Endometrial microvascular endothelial cells (primary cell): ENCODE measurements around a stretch of chrX.

DNA sequence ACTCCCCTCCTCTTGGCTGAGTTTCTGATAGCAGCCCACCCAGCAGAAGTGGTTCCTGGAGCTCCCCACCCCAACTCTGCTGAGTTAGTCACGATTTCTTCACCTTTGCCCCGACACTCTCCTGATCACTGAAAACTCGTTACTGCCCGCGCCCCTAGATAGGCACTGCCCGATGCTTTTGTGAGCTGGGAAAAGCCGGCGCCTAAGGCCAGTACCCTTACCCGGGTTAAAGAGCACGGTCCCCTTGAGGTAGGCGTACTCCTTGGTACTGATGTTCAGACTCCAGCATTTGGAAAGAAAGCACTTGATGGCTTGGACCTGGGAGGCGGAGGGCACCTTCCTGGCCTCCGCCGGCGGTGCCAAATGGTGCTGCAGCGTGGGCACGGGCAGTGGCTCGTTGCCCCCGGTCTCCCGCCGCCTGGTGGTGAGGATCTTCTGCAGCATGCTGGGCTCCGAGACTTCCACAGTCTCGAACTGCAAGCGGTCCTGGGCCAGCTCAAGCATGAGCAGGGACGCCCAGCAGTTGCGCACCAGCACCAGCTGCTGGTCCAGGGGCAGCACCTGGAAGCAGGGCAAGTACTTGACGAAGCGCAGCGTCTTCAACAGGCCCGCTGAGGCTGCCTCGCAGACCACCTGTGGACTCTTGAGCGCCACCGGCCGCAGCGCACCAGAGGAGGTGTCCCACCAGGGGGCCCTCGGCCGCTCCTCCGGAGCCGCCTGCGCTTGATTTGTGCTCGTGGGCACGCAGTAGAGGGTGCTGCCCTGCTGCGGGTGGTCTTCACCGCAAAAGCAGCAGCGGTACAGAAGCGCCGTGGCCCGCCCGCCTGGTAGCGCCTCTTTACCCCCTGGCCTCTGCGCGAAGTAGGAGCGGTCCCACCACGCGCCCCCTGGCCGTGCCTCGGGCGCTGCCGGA lies 959 bp downstream of the NR0B1 start:
- RAMPAGE, long total RNA, result no peak

DNA sequence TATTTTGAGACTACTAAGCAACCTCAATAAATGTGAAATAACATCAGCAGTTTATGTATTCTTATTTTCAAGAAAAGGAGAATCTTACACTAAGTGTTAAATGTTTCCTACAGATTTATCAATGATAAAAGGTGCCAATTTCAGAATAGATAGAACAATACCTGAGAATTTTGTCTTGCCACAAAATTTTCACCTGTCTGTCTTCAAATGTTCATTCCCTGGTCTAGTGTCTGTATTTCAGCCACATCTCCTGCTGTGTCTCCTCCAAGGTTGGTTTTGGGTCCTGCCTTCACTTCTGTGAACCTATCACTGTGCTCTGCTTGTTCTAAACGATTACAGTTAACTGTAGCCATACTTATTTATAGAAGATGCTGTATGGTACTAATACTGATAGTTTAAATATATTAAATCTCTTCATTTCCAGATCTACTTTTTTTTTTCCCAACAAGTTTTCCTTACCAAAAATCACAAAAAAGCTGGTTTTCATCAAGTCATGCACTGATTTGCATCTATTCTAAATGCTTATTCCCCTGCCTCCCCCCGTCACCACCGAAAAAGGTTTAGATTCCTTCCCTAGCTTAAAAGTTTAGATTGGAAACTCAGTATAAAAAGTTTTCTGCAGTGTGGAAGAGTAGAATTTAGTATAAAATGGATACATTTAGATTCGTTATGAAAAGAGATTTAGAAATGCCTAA lies 45.4 kb downstream of the TAB3 start:
- RAMPAGE, long total RNA, result no peak

DNA sequence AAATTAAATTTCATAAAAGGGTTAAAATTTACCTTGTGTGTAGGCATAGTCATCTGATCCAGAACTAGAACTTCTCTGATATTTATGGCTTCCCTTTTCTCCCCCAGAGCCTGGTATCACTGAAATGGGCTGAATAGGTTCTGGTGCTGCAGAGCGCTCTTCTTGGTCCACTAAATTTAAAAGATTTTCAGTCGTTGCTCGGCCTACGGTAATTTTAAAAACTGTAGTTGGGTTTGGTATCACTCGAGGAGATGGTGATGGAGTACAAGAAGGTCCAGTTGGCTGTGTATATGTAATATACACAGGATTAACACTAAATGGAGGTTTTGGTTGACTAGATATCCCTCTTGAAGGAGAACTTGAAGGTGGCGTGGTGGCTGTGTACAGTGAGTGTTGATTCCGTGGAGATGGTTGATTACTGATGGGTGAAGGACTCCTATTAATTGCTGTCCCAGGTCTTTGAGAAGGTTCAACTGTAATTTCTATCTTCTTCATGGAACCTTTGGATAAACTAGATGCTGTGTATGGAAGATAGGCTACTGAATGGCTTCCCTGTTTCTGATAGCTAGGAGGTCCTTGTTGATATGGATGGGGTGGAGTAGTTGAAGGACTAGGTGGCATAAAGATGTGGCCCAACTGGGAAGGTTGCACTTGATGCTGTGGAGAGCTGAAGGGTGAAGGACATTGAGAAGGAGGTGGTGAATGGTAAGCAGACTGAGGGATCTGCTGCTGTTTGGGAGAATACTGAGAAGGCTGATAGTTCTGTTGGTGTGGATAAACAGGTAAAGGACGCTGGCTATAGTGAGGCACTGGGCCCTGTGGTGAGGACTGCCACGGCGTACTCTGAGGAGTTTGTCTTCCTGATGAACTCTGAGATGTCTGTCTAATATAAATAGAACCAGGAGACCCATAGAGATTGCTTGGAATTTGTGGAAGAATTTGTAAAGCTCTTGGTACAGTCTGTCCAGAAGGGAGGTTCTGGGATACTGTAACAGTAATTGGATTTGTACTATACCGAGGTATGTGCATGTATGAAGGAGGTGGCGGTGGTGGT lies 34.6 kb downstream of the TAB3 start:
- RAMPAGE, long total RNA, result no peak

DNA sequence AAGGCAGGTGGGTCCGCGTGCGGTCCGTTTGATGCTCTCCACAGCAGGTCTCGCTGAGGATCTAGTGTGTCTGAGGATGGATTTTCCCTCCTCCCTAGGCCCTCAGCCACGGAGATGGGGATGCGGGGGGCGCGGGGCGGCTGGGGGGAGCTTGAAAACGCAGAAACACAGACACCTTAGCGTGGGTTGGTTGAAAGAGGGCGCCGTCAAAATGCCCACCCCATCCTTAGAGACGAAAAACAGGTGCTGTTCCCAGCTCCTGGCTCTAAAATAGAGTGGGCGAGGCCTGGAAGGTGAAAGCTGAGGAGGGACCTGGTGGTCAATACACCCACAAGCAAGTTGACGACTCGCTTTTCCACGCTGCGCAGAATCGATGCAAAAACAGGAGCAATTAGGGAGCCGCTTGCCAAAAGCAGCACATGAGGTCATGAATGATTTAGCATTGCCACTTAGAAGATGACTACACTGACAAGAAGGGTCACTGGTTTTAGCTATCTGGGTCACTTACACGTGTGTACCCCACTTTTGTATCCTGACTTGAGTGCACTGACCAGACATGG lies 405.4 kb downstream of the FAM47A start:
- RAMPAGE, long total RNA, result no peak

DNA sequence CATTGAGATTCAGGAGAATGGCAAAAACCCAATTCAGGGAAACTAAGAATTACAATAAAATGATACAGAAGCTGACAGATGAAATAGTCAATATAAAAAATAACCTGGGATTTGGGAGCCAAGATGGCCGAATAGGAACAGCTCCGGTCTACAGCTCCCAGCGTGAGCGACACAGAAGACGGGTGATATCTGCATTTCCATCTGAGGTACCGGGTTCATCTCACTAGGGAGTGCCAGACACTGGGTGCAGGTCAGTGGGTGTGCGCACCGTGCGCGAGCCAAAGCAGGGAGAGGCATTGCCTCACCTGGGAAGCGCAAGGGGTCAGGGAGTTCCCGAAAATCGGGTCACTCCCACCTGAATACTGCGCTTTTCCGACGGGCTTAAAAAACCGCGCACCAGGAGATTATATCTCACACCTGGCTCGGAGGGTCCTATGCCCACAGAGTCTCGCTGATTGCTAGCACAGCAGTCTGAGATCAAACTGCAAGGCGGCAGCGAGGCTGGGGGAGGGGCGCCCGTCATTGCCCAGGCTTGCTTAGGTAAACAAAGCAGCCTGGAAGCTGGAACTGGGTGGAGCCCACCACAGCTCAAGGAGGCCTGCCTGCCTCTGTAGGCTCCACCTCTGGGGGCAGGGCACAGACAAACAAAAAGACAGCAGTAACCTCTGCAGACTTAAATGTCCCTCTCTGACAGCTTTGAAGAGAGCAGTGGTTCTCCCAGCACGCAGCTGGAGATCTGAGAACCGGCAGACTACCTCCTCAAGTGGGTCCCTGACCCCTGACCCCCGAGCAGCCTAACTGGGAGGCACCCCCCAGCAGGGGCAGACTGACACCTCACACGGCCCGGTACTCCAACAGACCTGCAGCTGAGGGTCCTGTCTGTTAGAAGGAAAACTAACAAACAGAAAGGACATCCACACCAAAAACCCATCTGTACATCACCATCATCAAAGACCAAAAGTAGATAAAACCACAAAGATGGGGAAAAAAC lies 241.7 kb downstream of the TMEM47 start:
- RAMPAGE, long total RNA, result no peak

GRCh38 chrX:34655478-34656588 lies 1.3 kb downstream of the TMEM47 start:
- RAMPAGE, long total RNA, result no peak

DNA sequence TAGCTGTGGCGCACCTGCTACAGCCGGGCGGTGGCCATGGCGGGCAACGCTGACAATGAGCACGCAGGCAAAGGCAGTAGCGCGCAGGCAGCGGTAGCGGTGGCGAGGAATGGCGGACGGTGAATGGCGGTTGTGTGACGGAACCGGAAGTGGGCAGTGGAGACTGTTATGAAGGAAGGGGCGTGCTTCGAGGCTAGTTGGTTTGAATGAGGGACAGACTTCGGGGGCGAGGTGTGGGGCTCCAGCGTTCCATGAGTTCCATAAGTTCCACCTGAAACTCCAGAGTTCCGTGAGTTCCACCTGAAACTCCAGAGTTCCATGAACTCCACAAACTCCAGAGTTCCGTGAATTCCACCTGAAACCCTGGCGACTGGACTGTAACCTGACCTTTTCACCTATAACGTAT lies 70.2 kb downstream of the FAM47C start:
- RAMPAGE, long total RNA, result no peak

GRCh38 chrX:37887223-37887906 lies 40.0 kb upstream of the DYNLT3 start:
- RAMPAGE, long total RNA, result no peak

- RAMPAGE, long total RNA, result no peak
These were observed 47.7 kb downstream of the SYTL5 start for GRCh38 chrX:38054080-38054442.

DNA sequence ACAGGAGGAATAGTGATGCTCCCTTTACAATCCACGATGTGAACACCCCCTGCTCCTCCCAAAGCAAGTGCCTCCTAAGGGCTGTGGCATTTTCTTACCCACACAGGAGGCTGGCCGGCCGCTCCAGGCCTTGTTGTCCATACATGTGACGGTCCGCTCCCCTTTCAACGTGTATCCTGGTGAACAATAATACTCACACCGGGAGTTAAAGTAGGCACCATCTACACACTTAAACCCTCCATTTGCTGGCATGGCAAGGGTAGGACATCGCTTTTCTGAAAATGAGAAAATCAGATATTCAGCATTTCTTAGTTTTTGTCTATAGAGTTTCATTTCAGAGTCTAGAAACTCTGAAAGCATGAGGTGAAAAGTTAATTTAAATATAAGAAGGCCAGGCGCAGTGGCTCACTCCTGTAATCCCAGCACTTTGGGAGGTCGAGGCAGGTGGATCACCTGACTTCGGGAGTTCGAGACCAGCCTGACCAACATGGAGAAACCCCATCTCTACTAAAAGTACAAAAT lies 48.8 kb downstream of the SRPX start:
- RAMPAGE, long total RNA, result no peak

- RAMPAGE, long total RNA, result no peak
These were observed 9.2 kb upstream of the RPGR start for GRCh38 chrX:38336475-38337001.

DNA sequence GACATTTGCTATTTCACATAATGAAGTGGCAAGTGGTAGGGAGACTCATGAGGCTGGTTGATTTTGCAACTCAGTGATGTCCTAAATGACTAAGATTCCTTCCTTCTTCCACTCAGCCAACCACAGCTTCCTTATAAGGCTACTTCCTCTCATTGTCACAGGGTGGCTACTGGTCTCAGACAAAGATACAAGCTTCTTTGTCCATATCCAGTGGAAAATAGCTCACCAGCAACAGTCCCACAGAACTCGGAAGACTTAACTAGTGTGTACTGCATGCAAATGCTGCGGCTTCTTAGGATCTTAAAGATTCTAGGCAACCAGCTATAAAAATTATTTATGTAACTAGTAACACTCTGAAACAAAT lies 5.2 kb upstream of the OTC start:
- RAMPAGE, long total RNA, result no peak

- RAMPAGE, long total RNA, result no peak
These were observed 3.5 kb downstream of the MID1IP1 start for GRCh38 chrX:38804541-38805291.

DNA sequence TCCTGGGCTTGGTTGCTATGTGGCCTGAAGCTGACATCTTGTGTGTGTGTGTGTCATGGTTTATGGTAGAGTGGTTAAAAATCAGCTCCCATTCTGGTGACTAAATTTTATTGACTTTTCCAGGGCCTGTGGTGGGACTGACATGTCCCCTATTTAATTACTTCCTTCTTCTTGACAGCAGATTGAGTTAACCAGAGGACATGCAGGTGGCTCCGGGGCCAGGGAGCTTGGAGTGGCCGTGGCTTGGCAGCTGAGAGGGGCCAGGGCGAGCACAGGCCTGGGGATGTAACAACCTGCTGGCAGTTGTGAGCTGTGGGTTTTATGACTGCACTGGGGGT lies 185.9 kb downstream of the MID1IP1 start:
- RAMPAGE, long total RNA, result no peak

- RAMPAGE, long total RNA, result no peak
These were observed 409.0 kb downstream of the BCOR start for GRCh38 chrX:39688474-39689380.

DNA sequence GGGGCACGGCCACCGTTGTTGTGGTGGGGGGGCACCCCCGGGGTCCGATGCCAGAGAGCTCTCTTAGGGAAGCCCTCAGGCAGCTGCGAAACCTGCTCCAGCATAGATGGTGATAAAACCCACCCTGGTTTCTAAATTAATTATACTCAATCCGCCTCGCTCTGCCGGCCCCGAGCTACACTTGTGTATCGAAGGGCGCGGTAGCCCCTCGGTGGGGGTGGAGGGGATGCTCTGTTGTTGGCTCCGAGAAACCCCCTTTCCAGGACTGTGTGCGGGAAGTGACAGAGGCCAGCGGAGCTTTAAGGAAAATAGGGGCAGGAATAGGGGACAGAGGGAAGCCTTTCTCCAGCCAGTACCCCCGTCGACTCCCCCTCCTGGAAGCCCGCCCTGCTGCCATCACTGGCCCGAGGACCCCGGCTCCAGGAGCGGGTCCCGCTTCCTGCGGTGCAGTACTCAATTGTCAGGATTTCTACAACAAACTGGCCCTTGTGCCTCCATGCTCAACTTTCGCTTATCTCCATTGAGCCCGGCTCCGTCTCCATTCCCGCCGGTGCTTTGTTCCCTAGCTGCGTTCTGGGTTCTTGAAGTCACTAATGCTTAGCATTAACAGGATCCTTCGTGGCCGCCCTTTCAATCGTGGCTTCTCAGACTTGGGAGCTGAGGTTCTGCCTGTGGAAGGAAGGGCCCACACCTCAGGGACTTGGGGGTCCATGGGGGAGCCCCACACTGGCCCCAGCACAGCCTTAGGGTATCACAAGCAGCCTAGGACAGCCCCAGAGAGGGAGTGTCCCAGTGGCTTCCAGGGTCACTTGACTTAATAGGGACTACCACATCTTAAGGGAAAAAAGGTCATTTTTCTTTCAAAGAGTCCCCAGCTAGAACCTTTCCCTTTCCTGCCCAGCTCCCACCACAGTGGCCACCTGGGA lies 408.1 kb downstream of the BCOR start:
- RAMPAGE, long total RNA, result no peak

GRCh38 chrX:39730473-39730797 lies 367.3 kb downstream of the BCOR start:
- RAMPAGE, long total RNA, result no peak

DNA sequence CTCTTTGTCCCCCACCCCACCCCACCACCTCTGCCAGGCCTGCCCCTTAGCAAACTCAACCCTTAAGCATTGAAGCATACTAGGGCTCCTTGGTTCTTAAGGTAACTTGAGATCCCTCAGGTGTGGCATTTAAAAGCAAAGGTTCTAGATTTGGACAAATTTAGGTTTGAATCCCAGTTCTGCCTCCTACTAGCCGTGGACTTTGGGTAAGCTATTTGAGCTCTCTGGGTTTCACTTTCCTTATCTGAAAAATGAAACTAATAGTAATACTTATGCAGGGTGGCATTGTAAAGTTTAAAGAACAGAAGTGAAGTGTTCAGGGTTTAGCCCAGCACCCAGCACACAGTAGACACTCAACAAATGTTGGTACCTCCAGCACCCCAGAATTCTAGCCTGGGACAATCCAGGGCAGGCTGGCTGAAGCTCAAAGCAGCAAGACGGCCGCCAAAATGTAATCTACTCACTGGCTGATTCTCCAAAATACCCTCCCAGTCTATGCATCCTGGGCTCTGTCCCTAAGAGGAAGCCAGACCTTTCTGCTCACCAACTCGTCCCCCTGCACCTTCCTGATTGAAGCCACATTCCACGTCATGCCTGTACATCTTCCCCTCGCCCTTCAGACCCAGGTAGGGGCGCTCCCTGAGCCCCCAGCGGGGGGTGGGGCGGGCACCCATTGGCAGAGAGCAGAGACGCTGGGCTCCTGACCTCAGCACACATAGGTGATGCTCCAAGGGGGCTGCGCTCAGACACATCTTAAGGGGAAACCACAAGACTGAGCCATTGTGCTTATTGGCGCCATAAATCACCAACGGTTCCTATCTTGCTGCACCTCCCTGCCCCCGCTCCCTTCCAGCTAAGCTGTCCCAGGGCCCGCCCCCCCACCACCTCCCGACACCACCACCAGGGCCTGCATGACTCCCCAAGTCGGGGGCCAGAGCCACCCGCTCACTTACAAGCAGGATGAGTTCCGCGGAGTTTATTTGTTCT lies 160.6 kb downstream of the BCOR start:
- RAMPAGE, long total RNA, result no peak

- RAMPAGE, long total RNA, result no peak
These were observed 143.9 kb downstream of the BCOR start for GRCh38 chrX:39953839-39954348.

DNA sequence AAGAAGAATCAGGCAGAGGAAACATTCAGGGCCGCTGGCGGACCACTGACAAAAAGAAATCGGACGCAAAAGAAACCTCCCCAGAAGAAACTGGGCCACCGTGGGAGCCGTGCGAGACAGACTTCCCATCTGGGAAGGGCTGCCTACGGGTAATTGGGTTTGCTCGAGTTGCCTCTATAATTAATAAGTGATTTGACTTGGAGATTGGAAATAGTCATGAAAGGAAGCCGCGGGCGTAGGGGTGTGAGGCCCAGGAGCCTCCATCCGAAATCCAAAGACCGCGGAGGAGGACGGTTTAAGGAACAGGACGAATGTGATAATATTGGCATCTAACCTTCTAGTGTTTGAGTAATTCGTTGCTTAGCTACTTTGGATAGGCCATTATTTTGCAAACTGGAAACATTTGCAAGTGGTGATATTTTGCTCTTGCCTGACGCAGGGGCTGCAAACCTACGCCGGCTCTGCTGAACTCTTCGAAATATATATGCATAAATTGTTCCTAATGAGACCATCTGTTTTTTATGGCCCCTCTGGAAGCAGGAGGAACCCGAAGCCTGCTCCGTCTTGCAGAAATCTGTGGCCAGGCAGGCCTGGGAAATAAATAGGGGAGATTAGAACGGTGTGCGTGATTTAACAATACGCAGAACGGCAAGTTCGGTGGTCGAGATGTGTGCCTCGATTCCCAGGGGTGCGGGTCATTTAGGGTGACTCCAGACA lies 90.1 kb downstream of the BCOR start:
- RAMPAGE, long total RNA, result no peak